Jurkat, Clone E6-1 (cell line): ENCODE measurements around the gene HES1.

GRCh38 chr3:193960242-193961306, 175.4 kb upstream of the HES1 start:
- RRBS = 72% methylated on average over 6 of the region's 25 CpGs

- RRBS = 2% methylated on average over 46 of the region's 108 CpGs
Measured at GRCh38 chr3:194070340-194071573, 65.2 kb upstream of the HES1 start.

GRCh38 chr3:194135658-194136745, at the start of gene HES1:
TSS of gene HES1 (plus strand) at chr3:194136148.
- RRBS = 0% methylated on average over 2 of the region's 34 CpGs

DNA sequence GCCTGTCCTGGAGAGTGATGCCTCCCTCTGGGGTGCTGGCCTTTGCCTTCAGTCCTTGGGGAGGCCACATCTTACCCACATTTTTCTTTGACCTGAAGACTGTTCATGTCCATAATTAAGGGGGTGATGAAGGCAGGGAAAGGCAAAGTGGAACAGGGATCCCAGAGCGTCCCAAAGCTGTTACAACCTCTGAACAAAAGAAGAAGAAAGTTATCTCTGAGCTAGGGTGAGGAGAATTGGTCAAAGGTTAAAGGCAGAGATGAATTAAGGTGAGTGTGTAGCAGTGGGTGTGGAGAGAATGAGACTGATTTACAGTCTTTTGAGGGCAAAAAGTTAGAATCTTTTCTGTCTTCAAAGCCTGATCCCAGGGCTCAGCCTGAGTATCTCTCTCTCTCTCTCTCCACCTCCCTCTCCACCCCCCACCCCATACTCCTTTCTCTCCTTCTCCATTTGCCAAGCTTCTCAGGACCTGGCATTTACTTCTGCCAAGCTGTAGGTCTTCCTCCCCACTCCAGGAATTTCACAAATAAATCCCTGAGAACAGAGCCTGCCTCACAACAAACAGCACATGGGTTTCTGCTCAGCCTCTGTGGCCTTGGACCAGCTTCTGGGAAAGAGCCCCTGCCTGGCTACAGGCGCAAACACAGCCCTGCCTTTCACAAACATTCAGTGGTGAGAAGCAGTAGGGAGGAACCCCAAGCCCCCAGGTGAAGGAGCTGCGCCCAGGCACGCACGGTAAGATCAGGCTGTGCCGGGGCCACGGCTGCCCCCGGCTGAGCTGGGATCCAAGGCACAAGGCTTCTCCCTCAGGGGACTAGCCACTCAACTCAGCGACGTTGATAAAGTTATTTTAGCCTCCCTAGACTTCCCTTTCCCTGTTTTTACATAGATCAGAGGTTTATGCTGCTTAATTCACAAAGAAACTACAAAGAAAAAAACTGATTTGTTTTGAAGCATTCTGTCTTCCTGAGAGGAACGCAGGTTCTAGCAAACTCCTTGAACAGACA, 25.1 kb downstream of the HES1 start:
- RRBS = no CpG with 5 or more reads among the region's 11 CpGs

GRCh38 chr3:194261465-194261887, 89.7 kb downstream of the CPN2 start:
- RRBS = no CpG with 5 or more reads among the region's 5 CpGs

DNA sequence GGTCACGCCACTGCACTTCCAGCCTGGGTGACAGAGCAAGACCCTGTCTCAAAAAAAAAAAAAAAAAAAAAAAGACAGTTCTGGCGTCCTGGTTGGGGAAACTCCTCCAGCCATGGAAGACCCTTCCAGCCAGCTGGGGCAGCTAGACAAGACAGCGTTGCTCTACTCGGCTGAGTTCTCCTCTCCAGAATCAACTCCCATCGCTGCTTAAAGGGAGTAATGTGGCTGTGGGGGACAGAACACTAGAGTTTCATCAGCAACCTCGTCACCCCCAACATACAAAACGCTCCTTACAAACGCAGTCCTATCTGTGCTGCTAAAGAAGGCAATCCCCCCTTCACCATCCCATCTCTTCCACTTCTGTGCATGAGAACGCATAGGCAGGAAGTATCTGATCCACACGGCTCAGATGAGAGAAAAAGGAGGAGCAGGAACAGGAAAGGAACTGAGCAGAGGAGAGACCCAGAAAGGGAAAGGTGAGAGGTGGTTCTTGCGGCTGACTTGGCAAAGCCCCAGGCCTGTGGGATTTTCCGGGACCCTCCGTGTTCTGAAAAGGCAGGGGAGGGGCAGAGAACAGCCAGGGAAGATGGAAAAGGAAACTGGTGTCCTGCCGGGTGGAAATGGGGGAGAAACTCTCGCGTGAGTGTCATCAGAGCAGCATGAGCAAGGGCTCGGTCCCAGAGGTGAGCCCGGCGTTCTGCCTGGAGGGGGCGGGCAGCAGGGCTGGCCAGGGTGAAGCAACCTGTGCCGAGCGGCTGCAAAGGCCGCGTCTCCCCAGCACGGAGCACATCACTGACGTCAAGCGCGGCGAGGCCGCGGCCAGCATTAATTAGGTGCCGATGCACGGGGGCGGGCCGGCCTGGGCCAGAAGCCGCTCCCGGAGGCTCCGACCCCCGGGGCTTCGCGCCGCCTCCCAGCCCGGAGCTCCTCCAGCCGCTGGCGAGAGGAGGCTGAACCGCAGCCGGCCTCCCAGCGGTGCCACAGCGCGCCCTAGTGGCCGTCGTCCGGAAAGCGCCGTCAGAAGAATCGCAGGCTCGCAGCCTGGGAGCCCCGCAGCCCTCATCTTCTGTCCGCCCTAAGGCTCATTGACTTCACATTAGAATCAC, 35.9 kb downstream of the CPN2 start:
- RRBS = 2% methylated on average over 18 of the region's 59 CpGs

GRCh38 chr3:194321658-194321942, 29.5 kb downstream of the CPN2 start:
- RRBS = no CpG with 5 or more reads among the region's 3 CpGs

- RRBS = no CpG with 5 or more reads among the region's 4 CpGs
Measured at GRCh38 chr3:194413508-194414117, 14.5 kb upstream of the GP5 start.

DNA sequence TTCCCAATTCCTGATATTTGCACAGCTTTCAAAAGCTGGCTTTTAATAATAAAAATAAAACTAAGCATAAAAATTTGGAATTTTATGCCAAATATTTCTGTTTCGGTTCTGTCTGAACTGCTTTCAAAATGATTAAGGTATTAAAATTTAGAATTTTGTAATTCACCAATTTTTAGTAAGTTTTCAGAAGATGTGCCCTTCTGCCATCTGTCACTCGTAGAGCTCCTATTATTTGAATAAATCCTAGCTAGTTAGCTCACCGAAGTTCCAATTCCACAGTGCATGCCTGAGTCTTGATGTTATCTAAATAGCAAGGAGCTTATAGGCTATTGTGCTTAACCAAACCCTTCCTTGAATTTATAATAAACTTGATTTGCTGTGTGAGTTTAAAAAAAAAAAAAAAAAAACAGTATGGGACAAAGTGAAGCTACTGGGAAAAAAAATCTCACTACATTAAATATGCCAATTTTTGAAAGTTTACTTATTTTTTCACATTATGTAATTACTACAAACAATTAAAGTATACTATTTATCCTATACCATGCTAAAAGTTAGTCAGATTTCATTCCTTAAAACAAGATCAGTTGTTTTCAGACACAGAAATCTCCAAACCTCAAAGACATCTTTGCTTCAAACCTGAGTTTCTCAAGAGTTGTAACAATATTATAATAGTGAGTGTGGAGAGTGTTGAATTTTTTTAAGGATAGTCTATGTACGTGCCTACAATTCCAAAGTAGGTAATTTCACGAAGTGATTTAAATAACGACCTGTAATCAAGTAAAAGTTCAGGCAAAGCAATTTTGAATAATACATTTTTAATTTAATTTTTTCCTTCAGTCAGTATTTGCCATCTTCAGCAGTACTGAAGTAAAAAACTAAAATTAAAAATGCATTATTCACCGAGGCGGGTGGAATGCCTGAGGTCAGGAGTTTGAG, 18.5 kb downstream of the ATP13A3 start:
- RRBS = no CpG with 5 or more reads among the region's 8 CpGs

- RRBS = no CpG with 5 or more reads among the region's 1 CpG
Measured at GRCh38 chr3:194485763-194485862, 1.2 kb downstream of the ATP13A3 start.

DNA sequence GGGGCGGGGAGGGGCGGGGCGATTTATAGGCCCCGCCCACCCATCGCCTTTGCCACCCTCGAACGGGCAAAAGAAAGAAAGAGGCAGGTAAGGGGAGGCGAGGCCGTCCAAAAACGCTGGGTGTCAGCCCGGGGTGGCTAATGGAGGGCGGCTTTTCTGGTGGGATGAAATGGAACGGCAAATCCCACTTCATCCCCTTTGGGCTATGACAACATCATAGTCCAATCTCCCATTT, 201 bp upstream of the ATP13A3 start:
- RRBS = no CpG with 5 or more reads among the region's 13 CpGs

- RRBS = no CpG with 5 or more reads among the region's 9 CpGs
Measured at GRCh38 chr3:194540377-194540971, 53.7 kb upstream of the ATP13A3 start.

DNA sequence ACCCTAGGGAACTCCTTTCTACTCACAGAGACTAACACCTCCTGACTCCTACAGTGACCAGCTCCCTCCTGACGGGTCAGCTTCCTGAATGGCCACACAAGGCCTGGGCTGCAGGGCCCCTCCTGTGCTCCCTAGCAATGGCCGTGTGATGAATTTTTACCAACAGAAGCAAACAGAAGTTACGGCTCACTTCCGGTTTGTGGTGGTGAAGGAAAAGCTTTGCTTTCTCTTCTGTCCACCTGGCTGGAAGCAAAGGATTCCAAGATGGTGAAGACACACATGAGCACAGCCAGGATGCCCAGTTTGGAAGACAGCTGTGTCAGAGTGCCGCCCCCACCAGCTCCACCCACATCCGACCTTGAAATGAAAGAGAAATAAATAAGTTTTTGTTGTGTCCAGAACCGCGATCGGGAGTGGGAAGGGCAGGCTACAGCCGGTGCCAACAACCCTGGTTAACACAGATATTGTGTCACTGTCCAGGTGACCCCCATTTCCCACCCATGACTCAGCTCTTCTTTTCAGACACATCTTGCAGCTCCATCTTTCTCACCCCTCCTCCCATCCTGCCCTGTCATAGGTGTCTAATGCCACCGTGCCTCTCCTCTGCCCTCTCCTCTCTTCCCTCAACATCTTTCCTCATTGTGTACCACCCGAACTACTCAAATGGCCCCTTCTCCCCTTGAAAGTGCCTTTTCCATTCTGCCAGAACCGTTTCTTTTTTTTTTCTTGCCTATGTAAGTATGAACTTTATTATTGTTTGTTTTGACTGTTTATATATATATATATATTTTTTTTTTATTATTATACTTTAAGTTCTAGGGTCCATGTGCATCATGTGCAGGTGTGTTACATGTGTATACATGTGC, 69.8 kb upstream of the ATP13A3 start:
- RRBS = no CpG with 5 or more reads among the region's 13 CpGs

DNA sequence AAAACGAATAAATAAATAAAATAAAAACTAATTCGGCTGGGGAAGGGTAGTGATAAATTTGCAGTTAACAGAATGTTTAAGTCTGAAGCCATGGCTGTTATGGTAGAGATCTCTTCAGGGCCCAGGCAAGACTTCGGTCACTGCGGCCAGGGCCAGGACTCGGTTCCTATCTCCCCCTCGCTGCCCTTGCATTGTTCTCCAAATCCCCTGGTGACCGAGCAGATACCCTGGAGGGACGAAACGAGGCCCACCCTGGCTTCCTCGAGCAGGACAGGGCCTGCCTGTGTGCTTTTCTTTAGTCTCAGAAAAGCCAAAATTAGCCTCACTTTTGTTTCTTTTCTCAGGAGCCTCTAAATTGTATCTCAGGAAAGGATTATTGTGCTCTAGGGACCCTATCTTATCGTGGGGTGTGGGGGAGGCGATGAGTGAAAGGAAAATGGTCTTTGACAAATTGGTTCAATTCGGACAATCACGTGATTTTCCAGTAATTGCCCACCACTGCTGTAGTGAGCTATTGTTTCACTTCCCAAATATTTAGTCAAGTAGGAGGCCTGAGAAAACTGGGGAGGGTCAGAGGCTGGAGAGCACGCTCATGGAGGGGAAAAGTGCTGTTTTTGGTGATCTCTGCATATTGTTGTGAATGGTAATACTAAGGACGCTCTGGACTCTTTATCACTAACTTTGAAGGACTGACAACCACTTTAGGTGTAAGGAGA, 61.7 kb downstream of the TMEM44 start:
- RRBS = no CpG with 5 or more reads among the region's 16 CpGs

DNA sequence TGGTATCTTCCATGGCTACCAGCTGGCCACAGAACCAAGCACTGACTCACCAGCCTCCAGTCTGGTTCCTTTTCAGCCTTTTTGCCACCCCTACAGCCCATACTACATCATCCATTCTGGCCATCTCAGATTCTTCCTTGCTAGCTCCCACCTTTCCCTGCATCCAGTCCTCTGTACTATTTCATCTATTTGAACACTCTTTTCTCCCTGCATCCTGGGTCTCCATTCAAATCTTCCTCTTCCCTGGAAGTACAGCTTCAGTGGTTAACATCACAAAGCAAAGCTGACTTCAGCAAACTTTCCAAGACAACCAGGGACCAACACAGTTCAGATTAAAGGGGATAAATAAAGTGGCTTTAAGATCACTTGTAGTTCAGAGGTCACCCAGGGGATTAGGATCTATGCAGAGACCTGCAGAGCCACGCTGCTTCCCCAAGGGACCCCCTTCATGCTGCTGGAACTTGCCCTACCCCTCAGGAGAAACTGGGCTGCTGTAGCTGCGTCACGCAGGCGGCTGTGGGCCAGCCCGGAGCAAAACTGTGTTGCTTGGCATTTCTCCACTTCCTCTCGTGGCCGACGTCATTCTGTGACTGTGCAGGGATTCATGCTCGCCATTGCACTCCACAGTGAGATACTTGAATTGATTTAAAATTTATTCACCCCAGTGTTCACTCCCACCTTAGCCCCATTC, 46.0 kb downstream of the TMEM44 start:
- RRBS = no CpG with 5 or more reads among the region's 9 CpGs

DNA sequence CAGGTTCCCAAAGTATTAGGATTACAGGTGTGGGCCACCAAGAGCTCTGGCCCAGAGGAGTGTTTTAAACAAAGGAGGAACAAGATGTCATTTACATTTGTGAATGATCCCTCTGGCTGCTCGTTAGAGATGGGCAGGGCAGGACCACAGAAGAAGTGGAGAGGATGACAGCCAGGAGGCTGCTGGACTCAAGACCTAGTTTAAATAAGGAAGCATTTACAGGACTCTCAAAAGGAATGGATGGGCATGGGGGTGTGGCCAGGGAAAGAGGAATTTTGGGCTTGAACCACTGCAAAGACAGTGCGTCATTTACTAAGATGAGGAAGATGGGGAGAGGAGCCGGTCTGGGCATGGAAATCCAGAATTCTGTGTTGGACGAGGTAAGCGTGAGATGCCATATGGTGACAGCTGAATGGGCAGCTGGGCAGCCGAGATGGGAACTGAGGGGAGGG, 24.4 kb downstream of the TMEM44 start:
- RRBS = no CpG with 5 or more reads among the region's 6 CpGs

- RRBS = 0% methylated on average over 1 of the region's 43 CpGs
Measured at GRCh38 chr3:194632561-194633251, 513 bp downstream of the TMEM44 start.

GRCh38 chr3:194652608-194653352, 19.2 kb downstream of the LSG1 start:
- RRBS = no CpG with 5 or more reads among the region's 18 CpGs

GRCh38 chr3:194658505-194659170, 13.4 kb downstream of the LSG1 start:
- RRBS = no CpG with 5 or more reads among the region's 5 CpGs

DNA sequence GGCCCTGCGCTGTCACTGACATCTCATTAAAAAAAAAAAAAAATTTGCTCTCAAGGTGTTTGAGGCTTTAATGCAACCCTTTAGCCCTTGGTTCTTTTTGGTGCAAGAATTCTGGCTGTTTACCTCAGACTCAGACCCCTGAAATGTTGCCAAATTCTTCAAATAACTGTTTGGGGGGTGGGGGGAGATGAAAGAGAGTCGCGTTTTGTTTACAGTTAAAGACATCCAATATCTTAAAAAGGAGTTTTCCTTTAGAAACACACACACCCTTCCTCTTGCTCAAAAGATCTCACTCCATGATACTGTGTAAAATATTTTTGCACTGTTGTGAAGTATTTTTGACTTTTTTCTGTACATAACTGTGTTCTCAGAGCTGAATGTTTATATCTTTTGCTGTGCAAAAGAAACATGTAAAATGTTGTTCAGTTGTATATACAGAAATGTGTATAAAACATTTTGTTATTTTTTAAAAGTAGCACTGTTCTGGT, 2.9 kb downstream of the FAM43A start:
- RRBS = no CpG with 5 or more reads among the region's 3 CpGs